Monocyte (primary cell): ENCODE measurements around the genes LGALS4 and PAK4.

- PRO-cap, 2 experiments, result no peak in any of the 2 experiments
These were observed 20.0 kb downstream of the ACTN4 start for GRCh38 chr19:38667047-38668231.

GRCh38 chr19:38701979-38702693 is 42.1 kb downstream of the CAPN12 start:
- PRO-cap, 2 experiments, result peak in 1 of 2 experiments; most common plus-strand start chr19:38702411 (in 1)

DNA sequence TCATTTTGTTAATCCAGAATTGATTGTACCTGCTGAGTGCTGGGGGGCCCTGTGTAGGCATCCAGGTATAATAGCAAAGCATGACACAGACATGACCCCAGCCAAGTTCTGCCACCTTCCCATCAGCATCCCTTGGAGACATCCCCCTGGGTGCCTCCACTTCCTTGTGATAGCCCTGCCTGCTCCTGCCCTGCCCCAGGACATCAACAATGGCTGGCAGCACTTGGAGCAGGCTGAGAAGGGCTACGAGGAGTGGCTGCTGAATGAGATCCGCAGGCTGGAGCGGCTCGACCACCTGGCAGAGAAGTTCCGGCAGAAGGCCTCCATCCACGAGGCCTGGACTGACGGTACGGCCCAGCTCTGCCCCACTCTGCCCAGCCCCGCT is 26.6 kb downstream of the CAPN12 start:
- PRO-cap, 2 experiments, result no peak in any of the 2 experiments

DNA sequence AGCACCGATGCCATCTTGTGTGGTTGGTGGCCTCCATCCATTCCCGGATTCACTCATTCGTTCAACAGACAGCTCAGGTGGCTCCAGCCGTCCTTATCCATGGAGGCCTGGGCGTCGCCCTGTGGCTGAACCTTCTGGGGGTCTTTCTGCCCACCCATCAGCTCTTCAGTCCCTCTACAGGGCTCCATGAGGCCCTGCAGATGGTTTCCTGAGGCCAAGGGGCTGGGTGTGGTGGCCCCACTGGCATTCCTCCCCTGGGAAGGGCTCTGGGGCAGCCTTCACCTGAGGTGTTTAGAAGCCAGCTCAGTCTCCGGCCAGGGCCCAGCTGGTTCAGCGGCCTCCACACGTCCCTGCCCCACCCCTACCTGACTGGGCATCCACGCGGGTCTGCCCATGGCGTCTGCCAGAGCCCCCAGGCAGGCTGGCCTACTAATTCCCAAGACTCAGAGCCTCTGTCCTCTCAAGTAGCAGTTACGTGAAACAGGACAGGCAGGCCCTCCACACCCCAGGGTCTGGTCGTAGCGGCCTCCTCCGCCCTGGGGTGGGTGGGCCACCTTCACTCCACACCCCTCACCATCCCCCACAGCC is 24.6 kb downstream of the CAPN12 start:
- PRO-cap, 2 experiments, result no peak in any of the 2 experiments

- PRO-cap, 2 experiments, result peak in 1 of 2 experiments; most common plus-strand start chr19:38720545 (in 1)
These were observed 24.0 kb downstream of the CAPN12 start for GRCh38 chr19:38720195-38720781.

DNA sequence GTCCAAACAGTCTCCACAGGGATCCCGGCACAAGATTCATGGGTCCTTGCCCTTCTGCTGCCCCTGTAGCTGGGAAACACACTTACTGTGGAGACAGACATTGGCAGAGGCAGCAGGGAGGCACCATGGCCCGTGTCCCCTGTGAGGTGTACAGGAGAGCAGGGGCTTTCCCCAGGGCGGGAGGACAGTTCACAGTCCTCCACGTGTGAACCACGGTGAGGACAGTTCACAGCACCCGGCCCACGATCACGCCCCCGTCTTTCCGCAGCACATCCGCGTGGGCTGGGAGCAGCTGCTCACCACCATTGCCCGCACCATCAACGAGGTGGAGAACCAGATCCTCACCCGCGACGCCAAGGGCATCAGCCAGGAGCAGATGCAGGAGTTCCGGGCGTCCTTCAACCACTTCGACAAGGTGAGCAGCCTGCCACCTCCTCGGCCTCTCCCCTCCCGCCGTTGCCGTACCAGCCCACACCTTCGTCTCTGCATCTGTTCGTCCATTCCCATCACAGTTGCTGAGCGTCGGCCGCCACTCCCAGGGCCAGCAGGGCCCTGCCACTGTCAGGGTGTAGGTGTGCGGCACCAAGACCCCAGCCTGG is 17.5 kb downstream of the CAPN12 start:
- PRO-cap, 2 experiments, result no peak in any of the 2 experiments

GRCh38 chr19:38735798-38736475 is 8.3 kb downstream of the CAPN12 start:
- PRO-cap, 2 experiments, result peak in 1 of 2 experiments; most common plus-strand start chr19:38736227 (in 1)

DNA sequence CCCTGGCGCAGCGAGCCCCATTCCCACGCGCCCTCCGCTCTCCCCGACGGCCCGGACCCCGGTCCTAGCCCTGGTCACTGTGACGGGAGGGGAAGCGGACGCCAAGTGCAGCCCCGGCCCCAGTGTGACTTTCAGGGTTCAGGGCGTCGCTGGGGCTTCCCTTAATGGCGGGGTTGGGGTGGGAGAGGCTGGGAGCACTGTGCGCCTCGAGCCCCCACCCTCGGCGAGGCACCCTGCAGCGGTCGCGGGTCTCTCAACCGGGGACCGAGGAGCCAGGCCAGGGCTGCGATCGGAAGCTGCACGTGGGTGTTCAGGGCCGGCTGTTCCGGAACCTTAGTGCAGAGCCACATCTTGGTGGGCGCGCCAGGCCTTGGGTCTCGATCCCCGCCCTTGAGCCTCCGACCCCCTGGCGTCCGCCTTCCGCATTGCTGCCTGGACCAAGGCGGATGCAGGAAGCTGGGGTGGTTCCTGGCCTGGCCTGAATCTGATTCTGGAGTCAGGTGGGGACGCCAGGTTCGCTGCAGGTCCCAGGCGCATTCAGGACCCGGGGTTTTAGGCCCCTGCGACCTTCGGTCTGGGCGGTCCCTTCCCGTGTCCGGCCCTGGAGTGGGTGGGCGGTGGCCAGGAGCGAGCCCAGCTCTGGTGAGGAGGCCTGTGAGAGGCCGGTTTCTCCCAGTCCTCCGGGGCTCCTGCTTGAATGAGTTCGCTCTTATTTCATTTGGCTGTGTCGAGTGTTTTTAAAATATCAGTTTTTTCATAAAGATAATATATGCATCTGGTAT is 3.6 kb downstream of the LGALS7B start:
- PRO-cap, 2 experiments, result no peak in any of the 2 experiments

- PRO-cap, 2 experiments, result no peak in any of the 2 experiments
These were observed 4.0 kb downstream of the LGALS4 start for GRCh38 chr19:38808678-38809199.

DNA sequence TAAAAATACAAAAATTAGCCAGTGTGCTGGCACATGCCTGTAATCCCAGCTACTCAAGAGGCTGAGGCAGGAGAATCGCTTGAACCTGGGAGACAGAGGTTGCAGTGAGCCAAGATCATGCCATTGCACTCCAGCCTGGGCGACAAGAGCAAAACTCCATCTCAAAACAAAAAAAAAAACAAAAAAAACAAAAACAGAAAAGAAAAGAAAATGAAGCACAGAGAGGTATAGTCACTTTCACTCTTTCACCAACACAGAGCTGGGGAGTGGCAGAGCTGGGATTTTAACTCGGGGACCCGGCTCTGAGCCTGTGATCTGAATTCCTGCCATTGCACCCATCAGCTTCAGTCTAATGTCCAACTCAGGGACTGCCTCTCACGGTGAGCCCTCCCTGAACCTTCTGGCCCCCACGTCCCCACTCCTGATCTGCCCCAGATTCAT is 874 bp downstream of the LGALS4 start:
- PRO-cap, 2 experiments, result no peak in any of the 2 experiments

- PRO-cap, 2 experiments, result no peak in any of the 2 experiments
These were observed at the start of gene LGALS4 for GRCh38 chr19:38812656-38813438. LGALS4 (minus strand) TSS chr19:38812945.

- PRO-cap, 2 experiments, result peak in 1 of 2 experiments; most common minus-strand start chr19:38837649 (in 1)
These were observed 6.1 kb upstream of the ECH1 start for GRCh38 chr19:38837487-38838250.

DNA sequence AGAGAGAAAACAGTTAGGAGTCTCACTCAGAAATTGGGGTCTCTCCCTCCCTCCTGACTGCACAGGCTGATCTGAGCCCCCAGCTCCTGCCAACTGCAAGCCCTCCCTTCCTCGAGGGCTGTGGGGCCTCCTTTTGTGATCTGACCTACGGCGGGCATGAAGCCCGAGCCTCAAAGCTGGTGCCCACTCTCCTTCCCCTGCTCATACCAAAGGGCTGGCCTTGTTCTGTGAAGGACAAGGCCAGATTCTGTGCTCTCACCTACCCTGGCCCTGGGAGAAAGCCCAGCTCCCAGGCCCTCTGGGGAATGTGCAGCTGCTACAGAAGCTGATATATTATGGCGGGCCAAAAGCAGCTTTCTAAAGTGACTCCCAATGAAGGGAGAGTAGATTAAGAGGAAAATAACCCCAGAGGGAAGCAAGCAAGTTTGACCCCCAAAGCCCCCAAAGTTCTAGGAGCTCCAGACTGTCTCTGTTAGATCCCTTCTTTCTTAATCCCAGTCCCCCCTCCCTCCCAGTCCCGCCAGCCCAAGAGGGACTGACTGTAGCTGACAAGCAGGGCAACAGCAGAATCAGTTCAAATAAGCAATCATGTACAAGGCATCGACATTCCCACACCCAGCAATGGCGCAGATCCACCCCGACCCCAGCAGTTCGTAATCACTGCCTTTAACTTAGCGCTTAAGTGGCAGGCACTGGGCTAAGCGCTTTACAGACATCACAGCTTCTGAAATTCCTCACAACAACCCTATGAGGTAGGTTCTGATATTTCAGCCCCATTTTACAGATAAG is 9.0 kb downstream of the HNRNPL start:
- PRO-cap, 2 experiments, result peak in 2 of 2 experiments; most common minus-strand start position 56 of the sequence (in 1)

GRCh38 chr19:38870879-38871346 is 7.2 kb downstream of the RINL start:
- PRO-cap, 2 experiments, result no peak in any of the 2 experiments

DNA sequence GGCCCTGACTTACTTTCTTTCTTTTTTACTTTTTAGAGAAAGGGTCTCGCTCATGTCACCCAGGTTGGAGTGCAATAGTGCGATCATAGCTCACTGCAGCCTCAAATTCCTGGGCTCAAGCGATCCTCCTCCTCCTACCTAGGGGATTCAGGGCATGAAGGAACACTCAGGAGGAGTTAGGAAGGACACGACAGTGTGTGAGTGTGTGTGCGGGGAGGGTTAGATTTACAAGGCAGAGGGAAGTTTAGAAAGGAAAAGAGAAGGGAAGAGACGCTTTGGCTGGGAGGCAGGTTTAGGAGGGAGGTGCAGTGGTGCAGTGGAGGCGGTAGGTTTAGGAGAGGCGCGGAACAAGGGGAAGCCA is 657 bp downstream of the SIRT2 start:
- PRO-cap, 2 experiments, result no peak in any of the 2 experiments

DNA sequence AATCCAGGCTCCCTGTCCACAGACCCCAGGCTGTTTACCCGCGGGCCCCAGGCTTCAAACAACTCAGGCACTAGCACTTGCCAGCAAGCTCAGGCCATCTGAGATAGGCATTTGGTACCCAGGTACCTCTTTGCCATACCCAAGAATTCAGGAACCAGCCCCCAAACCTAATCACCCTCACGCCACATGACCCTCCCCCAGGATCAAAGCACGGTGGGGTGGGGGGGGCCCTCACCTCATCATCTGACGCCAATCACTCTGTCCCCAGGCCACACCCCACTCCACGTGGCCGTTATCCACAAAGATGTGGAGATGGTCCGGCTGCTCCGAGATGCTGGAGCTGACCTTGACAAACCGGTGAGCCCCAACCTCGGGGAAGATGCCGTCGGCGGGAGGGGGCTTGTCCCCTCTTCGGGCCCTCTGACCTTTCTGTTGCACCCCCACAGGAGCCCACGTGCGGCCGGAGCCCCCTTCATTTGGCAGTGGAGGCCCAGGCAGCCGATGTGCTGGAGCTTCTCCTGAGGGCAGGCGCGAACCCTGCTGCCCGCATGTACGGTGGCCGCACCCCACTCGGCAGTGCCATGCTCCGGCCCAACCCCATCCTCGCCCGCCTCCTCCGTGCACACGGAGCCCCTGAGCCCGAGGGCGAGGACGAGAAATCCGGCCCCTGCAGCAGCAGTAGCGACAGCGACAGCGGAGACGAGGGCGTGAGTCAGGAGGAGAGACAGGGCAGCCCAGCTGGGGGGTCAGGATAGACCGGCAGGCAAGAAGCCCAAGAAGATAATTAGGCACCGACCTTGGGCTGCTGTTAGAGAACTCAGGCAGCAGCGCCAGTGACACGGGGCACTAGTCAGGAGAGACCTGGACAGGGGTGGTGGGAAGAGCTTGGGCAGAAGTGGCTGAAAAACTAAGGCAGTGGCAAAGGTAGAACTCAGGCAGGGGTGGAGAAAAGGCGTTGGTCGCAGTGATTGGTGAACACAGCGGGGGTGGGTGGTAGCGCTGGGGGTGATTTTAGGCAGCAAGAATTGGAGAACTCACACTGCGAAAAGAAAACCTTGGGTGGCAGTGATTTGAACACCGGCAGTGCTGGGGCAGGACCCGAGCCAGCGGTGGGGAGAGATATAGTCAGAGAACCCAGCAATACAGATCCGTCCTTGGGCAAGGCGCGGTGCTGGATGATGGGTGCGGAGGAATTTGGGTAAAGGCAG is 4.6 kb downstream of the CCER2 start:
- PRO-cap, 2 experiments, result peak in 1 of 2 experiments; most common plus-strand start position 302 of the sequence (in 1)

GRCh38 chr19:39045906-39046699 is 13.8 kb upstream of the FBXO27 start:
- PRO-cap, 2 experiments, result no peak in any of the 2 experiments

GRCh38 chr19:39125337-39126518 is at the start of gene PAK4:
PAK4 (plus strand) TSS chr19:39125786.
- PRO-cap, 2 experiments, result peak in 2 of 2 experiments; most common plus-strand start chr19:39125808 (in 2)

DNA sequence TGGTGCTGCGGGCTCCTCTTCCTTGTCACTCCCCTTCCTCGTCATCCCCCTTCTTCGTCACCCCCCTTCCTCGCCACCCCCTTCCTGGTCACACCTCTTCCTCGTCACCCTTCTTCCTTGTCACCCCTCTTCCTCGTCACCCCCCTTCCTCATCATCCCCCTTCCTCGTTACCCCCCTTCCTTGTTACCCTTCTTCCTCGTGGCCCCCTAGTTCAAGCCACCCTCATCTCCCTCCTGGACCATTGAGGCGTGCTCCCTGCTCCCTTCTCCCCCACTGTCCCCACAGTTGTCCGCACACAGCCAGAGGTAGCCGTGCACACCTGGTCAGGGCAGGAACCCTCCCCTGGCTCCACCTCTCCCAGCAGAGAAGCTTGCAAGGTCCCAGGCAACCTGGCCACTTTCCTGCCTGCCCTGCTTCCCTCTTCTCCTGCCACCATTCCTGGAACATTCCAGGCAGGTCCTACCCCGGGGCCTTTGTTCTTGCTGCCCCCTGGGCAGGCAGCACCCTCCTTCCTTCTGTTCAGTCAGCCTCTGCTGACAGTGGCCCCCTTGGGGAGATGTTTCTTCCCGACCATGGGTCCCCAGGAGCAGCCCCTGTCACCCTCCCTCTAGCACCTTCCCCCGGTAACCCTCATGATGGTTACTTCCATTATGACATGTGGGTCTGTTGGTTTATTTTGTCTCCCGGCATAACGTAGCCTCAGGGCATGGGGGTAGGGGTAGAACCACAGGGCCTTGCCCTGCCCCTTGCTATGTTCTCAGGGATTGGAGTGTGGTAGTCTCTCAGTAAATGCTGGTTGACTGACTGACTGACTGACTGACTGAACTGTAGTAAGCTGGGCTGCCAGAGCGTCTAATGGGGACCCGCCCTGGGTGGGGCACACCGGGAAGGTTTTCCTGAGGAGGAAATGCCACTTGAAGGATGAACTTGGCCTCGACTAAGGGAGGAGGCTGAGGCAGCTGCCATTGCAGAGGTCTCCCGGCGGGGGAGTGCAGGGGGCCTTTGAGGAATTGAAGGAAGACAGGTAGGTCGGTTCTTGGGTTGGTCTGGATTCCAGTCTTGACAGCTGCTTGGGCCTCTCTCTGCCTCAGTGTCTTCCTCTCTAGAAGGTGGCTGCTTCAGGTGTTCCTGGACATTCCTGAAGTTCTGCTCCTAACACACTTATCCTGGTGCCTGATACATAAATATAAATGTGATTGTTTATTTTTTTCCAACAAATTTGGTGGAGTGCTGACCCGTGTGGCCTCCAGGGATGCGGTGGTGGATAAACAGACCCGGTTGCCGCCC is 10.8 kb downstream of the PAK4 start:
- PRO-cap, 2 experiments, result no peak in any of the 2 experiments

GRCh38 chr19:39246949-39247408 is 2.2 kb upstream of the IFNL3 start:
- PRO-cap, 2 experiments, result no peak in any of the 2 experiments